ENCODE results near the gene NTRK3.

- RAMPAGE, long total RNA = no peak
- RRBS, 2 experiments = no CpG with 5 or more reads among the region's 5 CpGs
CAGE:
- cytosol, long polyA minus RNA = no peak
- cytosol, long polyA plus RNA = no peak
- long polyA plus RNA = no peak
- nucleolus, long total RNA = no peak
- nucleus, long polyA plus RNA = no peak
- nucleus, long total RNA = no peak
Observed at GRCh38 chr15:85575127-85575468, 194.7 kb downstream of the AKAP13 start.

- RAMPAGE, long total RNA = no peak
- RRBS, 2 experiments = no CpG with 5 or more reads among the region's 11 CpGs
CAGE:
- cytosol, long polyA minus RNA = start-site peak on the plus strand at chr15:85582884-85582912, 261 reads
- cytosol, long polyA plus RNA = no peak
- long polyA plus RNA = no peak
- nucleolus, long total RNA = no peak
- nucleus, long polyA plus RNA = no peak
- nucleus, long total RNA = no peak
Observed at GRCh38 chr15:85582642-85583378, 202.4 kb downstream of the AKAP13 start.

GRCh38 chr15:85618864-85619906, 175.5 kb downstream of the KLHL25 start:
- RAMPAGE, long total RNA = no peak
- RRBS, 2 experiments = no CpG with 5 or more reads among the region's 18 CpGs
CAGE:
- cytosol, long polyA minus RNA = no peak
- cytosol, long polyA plus RNA = no peak
- long polyA plus RNA = no peak
- nucleolus, long total RNA = no peak
- nucleus, long polyA plus RNA = no peak
- nucleus, long total RNA = no peak

- RAMPAGE, long total RNA = no peak
- RRBS, 2 experiments = no CpG with 5 or more reads among the region's 8 CpGs
CAGE:
- cytosol, long polyA minus RNA = no peak
- cytosol, long polyA plus RNA = no peak
- long polyA plus RNA = no peak
- nucleolus, long total RNA = no peak
- nucleus, long polyA plus RNA = no peak
- nucleus, long total RNA = no peak
Observed at GRCh38 chr15:85624307-85625181, 170.2 kb downstream of the KLHL25 start.

GRCh38 chr15:85708617-85709147, 86.0 kb downstream of the KLHL25 start:
- RAMPAGE, long total RNA = no peak
- RRBS, 2 experiments = no CpG with 5 or more reads among the region's 6 CpGs
CAGE:
- cytosol, long polyA minus RNA = no peak
- cytosol, long polyA plus RNA = no peak
- long polyA plus RNA = no peak
- nucleolus, long total RNA = no peak
- nucleus, long polyA plus RNA = no peak
- nucleus, long total RNA = no peak

- RAMPAGE, long total RNA = no peak
- RRBS, 2 experiments = no CpG with 5 or more reads among the region's 15 CpGs
CAGE:
- cytosol, long polyA minus RNA = no peak
- cytosol, long polyA plus RNA = no peak
- long polyA plus RNA = no peak
- nucleolus, long total RNA = no peak
- nucleus, long polyA plus RNA = no peak
- nucleus, long total RNA = no peak
Observed at GRCh38 chr15:85743456-85744271, 51.1 kb downstream of the KLHL25 start.

DNA sequence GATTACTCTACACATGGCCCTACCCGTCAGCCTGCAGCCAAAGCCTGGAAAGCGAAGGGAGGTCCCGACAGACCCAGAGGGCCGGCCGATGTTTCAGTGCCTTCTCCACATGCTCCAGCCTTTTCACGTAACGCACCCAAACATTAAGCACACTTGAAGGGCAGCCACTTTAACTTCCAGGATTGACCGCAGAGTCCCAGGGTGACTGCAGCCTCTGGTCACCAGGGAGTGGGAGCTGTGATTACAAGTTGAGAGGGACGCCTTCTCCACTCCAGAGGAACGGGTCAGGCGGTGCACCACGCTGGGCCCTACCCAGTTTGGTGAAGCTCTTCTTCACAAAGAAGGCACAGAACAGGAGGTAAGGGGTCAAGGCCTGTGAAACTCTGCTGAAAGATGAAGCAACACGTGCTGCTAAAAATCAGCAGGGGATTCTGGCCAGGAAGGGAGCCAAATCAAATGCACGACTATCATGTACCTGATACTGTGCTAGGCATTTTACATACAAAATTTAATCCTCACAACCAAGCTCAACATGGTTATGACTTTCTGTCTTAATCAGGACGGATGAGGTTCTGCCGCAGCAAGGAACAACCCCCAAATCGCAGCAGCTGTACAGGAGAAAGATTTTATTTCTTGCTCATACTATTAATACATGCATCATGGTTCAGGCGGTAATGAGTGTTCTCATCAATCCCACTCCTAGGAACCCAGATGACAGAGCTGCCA, 17.1 kb downstream of the KLHL25 start:
- RAMPAGE, long total RNA = no peak
- RRBS, 2 experiments = no CpG with 5 or more reads among the region's 18 CpGs
CAGE:
- cytosol, long polyA minus RNA = no peak
- cytosol, long polyA plus RNA = no peak
- long polyA plus RNA = no peak
- nucleolus, long total RNA = no peak
- nucleus, long polyA plus RNA = no peak
- nucleus, long total RNA = no peak

DNA sequence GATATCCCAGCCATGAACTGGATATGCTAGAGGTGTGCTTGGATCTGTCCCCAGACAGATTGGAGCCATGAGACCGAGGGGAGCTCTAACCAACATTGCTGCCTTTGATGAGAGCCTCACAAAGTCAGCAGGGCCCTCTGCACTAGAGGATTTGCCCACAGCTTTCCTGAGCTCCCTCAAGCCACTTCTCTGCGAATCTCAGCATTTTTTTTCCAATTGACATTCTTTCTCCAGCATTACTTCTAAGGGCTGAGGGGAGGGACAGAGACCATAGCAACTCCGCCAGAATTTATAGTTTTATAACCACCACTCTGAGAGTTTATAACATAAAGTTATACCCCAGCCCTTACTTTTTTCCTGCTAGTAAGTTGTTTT, 405.5 kb downstream of the NTRK3 start:
- RAMPAGE, long total RNA = no peak
- RRBS, 2 experiments = no CpG with 5 or more reads among the region's 3 CpGs
CAGE:
- cytosol, long polyA minus RNA = no peak
- cytosol, long polyA plus RNA = no peak
- long polyA plus RNA = no peak
- nucleolus, long total RNA = no peak
- nucleus, long polyA plus RNA = no peak
- nucleus, long total RNA = no peak

- RAMPAGE, long total RNA = no peak
- RRBS, 2 experiments = no CpG with 5 or more reads among the region's 9 CpGs
CAGE:
- cytosol, long polyA minus RNA = no peak
- cytosol, long polyA plus RNA = no peak
- long polyA plus RNA = no peak
- nucleolus, long total RNA = no peak
- nucleus, long polyA plus RNA = no peak
- nucleus, long total RNA = no peak
Observed at GRCh38 chr15:87944694-87945330, 311.7 kb downstream of the NTRK3 start.

DNA sequence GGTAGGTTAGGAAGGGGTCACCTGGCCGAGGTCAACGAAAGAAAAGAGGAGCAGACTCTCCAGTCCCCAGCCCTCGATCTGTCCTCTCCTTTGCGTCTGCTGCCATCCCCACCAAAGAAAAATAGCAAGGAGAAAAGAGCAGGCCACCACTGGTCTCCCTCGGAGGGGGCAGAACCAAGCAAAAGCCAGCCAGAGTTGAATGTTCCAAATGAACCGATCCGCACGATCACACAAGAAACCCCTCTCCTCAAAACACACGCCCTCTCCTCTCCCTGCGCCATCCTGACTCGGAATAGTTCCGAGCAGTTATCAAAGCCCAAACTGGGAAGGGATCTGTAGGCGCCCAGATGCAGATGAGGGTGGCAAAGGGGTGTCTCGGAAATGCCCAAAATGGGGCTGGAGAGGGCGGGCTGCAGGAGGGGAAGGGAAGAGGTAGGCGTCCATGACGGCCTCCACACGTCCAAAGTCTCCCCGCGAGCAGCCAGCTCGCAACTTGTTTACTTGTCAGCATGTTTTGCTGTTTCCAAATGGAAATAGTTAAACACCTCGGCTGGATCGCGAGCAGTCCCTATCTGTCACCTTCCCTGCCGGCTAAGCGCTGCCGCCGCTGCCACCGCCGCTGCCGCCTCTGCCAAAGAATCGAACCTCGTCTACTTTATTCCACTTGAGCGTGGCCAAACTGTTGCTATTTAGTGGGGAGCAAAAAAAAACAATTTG, 1.5 kb downstream of the NTRK3 start:
- RAMPAGE, long total RNA = no peak
- RRBS, 2 experiments = no CpG with 5 or more reads among the region's 34 CpGs
CAGE:
- cytosol, long polyA minus RNA = no peak
- cytosol, long polyA plus RNA = no peak
- long polyA plus RNA = no peak
- nucleolus, long total RNA = no peak
- nucleus, long polyA plus RNA = no peak
- nucleus, long total RNA = no peak

DNA sequence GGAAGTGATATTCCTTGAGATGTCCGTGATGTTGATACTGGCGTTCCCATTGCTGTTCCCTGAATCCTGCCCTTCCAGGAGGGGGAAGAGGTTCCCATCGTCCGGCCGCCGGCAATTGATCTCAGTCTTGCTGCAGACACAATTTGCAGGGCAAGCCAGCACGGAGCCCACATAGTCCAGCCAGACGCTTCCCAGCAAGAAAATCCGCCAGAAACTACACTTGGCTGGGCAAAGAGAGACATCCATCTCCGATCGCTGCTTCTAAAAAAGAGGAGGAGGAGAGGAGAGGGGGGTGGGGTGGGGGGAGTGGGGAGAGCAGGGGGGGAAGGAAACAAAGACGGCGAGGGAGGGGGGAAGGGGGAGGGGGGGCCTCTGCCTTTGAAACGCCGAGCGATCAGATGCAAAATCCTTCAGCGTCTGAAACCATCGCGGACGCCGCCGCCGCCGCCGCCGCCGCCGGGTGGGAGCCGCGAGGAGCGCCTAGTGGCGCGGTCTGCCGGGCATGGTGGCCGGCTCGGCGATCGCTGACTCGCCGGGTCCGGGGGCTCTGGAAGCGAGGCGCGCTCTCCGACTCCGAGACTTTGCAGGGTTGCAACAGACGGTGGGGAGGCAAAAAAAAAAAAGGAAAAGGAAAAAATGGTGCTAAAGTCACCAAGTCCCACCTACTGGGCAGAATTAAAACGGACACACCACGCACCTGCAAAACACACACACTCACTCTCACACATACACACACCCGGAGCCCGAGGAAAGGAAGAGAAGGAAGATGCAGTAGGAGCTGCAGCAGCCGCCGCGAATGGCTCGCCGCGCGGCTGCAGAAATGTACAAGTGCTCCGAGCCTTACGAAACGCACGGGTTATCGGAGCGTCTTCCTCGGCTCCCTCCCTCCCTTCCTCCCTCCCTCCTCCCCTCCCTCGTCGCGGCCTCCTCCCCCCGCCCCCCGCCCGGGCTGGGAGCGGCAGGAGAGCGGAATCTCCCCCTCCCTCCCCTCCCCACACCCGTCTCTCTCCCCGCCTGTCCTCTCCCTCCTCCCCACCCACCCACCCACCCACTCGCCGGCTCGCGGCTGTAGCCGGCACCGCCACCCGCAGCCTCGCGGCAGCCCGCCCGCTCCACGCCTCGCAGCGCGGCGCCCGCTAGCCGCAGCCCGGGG, at the start of gene NTRK3:
TSS of gene NTRK3 (minus strand) at position 832 of the 1,153 bp plus-strand sequence.
- RAMPAGE, long total RNA = no peak
- RRBS, 2 experiments = 5 to 8% methylated on average over 21 of the region's 94 CpGs
CAGE:
- cytosol, long polyA minus RNA = no peak
- cytosol, long polyA plus RNA = no peak
- long polyA plus RNA = no peak
- nucleolus, long total RNA = no peak
- nucleus, long polyA plus RNA = no peak
- nucleus, long total RNA = no peak

- RAMPAGE, long total RNA = no peak
- RRBS, 2 experiments = no CpG with 5 or more reads among the region's 9 CpGs
CAGE:
- cytosol, long polyA minus RNA = no peak
- cytosol, long polyA plus RNA = no peak
- long polyA plus RNA = no peak
- nucleolus, long total RNA = no peak
- nucleus, long polyA plus RNA = no peak
- nucleus, long total RNA = no peak
Observed at GRCh38 chr15:88570984-88571872, 24.7 kb upstream of the DET1 start.

GRCh38 chr15:88614281-88614890, 6.8 kb upstream of the AEN start:
- RAMPAGE, long total RNA = no peak
- RRBS, 2 experiments = 38 to 99% methylated on average over 4 of the region's 18 CpGs
CAGE:
- cytosol, long polyA minus RNA = no peak
- cytosol, long polyA plus RNA = no peak
- long polyA plus RNA = no peak
- nucleolus, long total RNA = no peak
- nucleus, long polyA plus RNA = no peak
- nucleus, long total RNA = no peak

- RAMPAGE, long total RNA = no peak
- RRBS, 2 experiments = 100% methylated on average over 3 of the region's 15 CpGs; no CpG with 5 or more reads in 1 of the 2 experiments
CAGE:
- cytosol, long polyA minus RNA = no peak
- cytosol, long polyA plus RNA = no peak
- long polyA plus RNA = no peak
- nucleolus, long total RNA = no peak
- nucleus, long polyA plus RNA = no peak
- nucleus, long total RNA = no peak
Observed at GRCh38 chr15:88631488-88632229, 7.2 kb upstream of the ISG20 start.

DNA sequence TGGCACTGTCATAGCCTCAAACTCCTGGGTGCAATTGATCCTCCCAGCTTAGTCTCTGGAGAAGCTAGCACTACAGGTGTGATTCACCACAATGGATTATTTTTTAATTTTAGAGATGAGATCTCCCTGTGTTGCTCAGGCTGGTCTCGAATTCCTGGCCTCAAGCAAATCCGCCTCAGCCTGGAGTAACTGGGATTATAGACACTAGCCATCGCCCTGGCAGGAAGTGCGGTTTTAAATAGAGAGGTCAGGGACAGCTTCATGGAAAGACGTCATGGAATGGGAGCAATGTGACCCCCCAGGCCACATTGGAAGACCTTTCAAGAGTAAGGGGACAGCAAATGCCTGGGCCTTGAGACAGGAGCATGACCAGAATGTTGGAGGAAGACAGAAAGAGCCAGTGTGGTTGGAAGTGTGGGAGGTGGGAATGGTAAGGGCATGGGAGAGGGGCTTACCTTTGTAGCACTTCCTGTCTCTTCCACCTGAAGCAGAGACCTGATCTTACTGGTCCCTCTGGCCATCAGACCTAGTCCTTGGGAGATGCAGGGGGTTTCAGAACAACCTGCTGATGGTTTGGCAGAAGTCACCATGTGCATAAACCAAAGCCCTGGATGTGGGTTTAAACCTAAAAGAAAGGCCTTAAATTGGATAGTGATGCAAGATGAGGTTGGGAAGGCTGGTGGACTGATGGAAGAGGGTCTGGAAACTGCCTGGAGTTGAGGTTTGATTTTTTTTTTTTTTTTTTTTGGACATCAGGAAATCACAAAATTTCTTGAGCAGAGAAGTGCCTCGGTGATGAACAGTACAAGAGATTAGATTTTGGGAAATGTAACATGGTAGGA, 2.0 kb upstream of the ISG20 start:
- RAMPAGE, long total RNA = no peak
- RRBS, 2 experiments = no CpG with 5 or more reads among the region's 6 CpGs
CAGE:
- cytosol, long polyA minus RNA = no peak
- cytosol, long polyA plus RNA = no peak
- long polyA plus RNA = no peak
- nucleolus, long total RNA = no peak
- nucleus, long polyA plus RNA = no peak
- nucleus, long total RNA = no peak

- RAMPAGE, long total RNA = no peak
- RRBS, 2 experiments = no CpG with 5 or more reads among the region's 10 CpGs
CAGE:
- cytosol, long polyA minus RNA = no peak
- cytosol, long polyA plus RNA = no peak
- long polyA plus RNA = no peak
- nucleolus, long total RNA = no peak
- nucleus, long polyA plus RNA = no peak
- nucleus, long total RNA = no peak
Observed at GRCh38 chr15:88708542-88709122, 69.8 kb downstream of the ISG20 start.

GRCh38 chr15:88716822-88717224, 78.0 kb downstream of the ISG20 start:
- RAMPAGE, long total RNA = no peak
- RRBS, 2 experiments = no CpG with 5 or more reads among the region's 12 CpGs
CAGE:
- cytosol, long polyA minus RNA = no peak
- cytosol, long polyA plus RNA = no peak
- long polyA plus RNA = no peak
- nucleolus, long total RNA = no peak
- nucleus, long polyA plus RNA = no peak
- nucleus, long total RNA = no peak

DNA sequence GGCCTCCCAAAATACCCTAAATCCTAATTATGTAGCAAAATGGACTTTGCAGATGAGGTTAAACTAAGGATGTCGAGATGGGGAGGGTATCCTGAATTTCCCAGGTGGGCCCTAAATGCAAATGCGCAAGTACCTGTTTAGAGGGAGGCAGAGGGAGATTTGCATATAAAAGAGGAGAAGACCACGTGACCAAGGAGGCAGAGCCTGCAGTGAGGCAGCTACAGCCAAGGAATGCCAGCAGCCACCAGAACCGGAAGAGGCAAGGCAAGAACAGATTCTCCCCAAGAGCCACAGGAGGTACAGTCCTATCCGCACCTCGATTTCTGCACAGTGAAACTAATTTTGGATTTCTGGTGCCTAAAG, 10.7 kb downstream of the HAPLN3 start:
- RAMPAGE, long total RNA = no peak
- RRBS, 2 experiments = no CpG with 5 or more reads among the region's 6 CpGs
CAGE:
- cytosol, long polyA minus RNA = no peak
- cytosol, long polyA plus RNA = no peak
- long polyA plus RNA = no peak
- nucleolus, long total RNA = no peak
- nucleus, long polyA plus RNA = no peak
- nucleus, long total RNA = no peak

- RAMPAGE, long total RNA = no peak
- RRBS, 2 experiments = no CpG with 5 or more reads among the region's 17 CpGs
CAGE:
- cytosol, long polyA minus RNA = no peak
- cytosol, long polyA plus RNA = no peak
- long polyA plus RNA = no peak
- nucleolus, long total RNA = no peak
- nucleus, long polyA plus RNA = no peak
- nucleus, long total RNA = no peak
Observed at GRCh38 chr15:88901016-88902014, 6.0 kb upstream of the HAPLN3 start.

Measured in GM12878 (cell line).